Airway epithelial cell (primary cell): ENCODE measurements around a stretch of chr5.

- RAMPAGE, long total RNA, result no peak
Observed at GRCh38 chr5:53226-54257, 38.4 kb upstream of the PLEKHG4B start.

DNA sequence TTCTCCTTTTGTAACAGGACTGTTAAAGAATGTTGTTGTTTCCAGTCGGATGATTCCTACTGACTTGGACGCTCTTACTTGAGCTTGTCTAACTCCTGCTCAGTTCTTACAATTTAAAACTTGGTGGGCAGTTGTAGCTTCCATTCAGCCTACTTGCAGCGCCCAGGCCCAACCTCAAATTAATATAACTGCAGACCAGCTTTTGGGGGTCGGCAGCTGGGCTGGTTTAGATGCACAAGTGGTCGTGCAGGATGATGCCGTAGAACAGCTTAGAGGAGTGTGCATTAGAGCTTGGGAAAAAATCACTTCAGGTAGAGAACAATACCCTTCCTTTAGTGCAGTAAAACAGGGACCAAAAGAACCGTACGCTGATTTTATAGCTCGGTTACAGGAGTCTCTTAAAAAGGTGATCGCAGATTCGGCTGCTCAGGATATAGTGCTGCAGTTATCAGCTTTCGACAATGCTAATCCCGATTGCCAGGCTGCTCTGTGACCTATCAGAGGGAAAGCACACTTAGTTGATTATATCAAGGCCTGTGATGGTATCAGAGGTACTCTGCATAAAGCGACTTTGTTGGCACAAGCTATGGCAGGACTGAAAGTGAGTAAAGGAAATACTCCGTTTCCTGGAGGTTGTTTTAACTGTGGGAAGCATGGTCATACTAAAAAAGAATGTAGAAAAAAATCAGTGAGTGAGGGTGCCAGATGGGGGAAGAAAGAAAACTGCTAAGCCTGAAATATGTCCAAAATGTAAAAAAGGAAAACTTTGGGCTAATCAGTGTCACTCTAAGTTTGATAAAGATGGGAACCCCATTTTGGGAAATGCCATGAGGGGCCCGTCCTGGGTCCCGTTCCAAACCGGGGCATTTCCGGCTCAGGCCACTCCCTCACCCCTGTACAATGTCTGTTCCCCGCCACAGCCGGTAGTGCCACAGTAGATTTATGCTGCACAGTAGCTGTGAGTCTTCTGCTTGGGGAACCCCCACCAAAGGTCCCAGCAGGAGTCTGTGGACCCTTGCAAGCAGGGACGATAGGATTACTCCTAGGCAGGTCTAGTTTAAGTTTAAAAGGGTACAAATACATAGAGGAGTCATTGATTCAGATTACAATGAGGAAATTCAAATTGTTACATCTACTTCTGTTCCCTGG, 25.5 kb downstream of the SDHA start:
- RAMPAGE, long total RNA, result no peak

GRCh38 chr5:263159-263854, 8.1 kb upstream of the PDCD6 start:
- RAMPAGE, long total RNA, result no peak

DNA sequence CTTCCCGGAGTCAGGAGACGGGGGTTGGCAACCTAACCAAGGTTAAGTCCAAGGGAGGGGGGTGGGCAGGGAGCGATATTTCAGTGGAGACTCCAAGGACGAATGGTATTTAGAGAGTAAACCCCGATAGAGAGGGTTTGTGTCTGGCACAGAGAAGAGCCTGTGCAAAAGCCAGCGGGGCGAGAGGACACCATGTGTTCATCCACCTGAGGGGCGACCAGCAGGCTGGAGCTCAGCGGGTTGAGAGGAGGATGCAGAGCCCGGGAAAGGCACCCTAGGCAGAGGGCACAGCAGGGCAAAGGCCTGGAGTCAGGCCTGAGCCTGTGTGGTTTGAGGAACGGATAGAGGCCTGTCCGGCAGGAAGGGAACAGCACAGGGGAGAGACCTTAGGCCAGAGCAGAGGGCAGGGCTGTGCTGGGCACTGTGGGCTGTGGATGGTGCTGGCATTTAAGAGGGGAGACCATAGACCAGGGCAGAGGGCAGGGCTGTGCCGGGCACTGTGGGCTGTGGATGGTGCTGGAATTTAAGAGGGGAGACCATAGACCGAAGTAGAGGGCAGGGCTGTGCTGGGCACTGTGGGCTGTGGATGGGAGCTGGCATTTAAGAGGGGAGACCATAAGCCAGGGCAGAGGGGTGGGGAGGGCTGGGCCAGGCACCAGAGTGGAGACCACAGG, 8.6 kb downstream of the PDCD6 start:
- RAMPAGE, long total RNA, result no peak

DNA sequence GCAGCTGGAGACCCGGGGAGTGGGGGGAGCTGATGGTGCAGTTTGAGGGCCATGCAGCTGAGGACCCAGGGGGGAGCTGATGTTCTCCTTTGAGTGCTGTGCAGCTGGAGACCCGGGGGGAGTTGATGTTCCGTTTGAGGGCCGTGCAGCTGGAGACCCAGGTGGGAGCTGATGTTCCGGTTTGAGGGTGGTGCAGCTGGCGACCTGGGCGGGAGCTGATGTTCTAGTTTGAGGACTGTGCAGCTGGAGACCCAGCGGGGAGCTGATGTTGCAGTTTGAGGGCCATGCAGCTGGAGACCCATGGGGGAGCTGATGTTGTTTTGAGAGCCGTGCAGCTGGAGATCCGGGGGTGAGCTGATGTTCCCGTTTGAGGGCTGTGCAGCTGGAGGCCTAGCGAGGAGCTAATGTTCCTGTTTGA, 14.6 kb downstream of the PDCD6 start:
- RAMPAGE, long total RNA, result no peak

GRCh38 chr5:461783-462447, 18.9 kb downstream of the EXOC3 start:
- RAMPAGE, long total RNA, result no peak

GRCh38 chr5:690885-691475, 2.2 kb downstream of the TPPP start:
- RAMPAGE, long total RNA, result no peak

DNA sequence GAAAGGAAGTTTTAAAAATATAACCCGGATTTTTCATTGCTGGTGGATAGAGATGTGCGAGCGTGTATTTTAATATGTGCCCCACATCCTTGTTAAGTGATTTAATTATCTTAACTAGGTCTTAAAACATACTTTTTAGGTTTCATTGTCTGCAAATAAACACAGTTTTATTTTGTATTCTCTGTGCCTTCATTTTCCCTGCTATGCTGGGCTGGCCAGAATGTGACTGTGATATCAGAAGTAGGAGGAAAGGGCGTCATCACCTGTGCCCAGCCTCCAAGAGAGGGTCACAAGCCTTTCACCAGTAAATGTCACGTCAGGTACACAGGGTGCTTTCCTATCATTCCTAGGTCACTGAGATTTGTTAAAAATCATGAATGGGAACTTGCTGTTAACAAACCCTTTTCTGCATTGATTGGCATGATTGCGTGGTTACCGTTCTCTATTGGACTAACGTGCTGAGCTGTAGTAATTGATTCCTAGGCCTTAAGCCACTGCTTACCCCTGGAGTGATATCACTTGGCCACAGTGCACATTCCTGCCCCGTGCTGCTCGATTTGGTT, 14.9 kb downstream of the ZDHHC11 start:
- RAMPAGE, long total RNA, result no peak

DNA sequence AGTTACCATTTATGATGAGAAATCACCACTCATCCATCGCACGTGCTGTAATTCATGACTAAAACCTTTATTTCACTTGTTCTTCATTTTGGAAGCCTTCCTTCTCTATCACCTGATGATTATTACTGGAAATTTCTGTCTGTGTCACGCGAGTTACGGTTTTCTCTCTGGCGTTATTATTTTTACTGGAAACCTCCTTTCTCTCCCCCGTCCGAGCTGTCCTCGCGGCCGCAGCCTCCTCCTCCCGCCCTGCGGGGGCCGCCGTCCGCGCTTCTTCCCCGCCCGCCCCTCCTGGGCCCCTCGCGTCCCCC, 33.6 kb downstream of the TRIP13 start:
- RAMPAGE, long total RNA, result no peak

DNA sequence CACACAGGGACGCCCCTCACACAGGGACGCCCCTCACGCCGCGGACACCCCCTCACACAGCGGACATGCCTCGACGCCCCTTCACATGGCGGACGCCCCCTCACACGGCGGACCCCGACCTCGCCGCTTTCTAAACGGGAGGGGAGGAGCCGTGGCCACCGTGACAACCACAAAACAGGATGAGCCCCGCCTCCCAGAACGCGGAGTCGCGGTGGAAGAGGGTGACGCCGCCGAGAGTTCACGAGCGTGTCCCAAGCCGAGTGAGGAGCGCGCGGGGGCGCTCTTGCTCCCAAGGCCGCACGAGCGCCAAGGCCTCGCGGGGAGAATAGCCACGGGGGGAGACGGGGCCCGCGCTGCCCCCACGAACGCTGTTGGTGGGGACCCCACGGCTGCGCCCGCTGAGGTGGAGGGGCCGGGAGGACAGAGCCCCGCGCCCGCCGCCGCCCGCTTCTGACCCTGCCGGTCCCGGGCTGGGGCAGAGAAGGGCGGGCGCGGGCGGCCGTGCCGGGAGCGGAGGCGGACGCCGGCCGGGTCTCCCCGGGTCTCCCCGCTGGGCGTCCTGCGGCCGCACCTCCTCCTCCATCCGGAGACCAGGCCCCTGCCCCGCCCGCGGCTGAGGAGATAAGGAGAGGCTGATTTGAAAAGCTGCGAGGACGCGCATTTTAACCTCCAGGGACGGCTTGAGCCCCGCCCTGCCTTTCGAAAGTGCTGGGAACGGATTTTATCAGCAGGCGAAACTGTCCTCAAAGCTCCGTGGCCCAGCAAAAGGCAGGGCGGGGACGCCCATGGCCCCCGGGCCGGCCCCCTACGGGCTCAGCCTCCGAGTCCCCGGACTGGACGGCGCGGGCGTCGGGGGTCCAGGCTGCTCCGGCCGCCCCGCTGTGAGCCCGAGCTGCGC, 3.9 kb upstream of the NKD2 start:
- RAMPAGE, long total RNA, result no peak

DNA sequence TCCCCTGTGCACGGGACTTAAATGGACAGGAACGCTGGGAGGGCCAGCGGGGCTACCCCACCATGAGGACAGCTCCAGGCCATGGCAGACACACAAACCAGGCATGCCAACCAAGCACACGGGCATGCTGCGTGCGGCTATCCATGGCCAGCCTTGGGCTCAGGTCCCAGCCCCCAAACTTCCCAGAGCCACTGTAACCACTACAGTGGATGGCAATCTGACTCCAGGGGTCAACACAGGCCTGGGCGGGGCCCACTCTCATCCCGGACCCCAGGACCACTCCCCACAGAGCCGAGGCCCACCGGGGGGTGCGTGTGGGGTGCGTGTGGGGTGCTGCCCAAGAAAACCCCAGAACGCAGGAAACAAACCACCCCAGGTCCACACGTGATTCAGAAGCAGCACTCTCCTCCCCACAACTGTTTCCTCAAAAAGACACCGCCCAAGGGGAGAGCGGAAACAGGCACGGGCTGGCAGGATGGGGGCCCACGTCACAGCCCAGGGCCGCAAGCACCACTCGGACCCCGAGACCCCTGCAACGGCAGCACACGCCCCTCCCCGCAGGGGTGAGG, 7.4 kb downstream of the SLC12A7 start:
- RAMPAGE, long total RNA, result no peak

- RAMPAGE, long total RNA, result no peak
Observed at GRCh38 chr5:1112767-1113329, 985 bp upstream of the SLC12A7 start.

DNA sequence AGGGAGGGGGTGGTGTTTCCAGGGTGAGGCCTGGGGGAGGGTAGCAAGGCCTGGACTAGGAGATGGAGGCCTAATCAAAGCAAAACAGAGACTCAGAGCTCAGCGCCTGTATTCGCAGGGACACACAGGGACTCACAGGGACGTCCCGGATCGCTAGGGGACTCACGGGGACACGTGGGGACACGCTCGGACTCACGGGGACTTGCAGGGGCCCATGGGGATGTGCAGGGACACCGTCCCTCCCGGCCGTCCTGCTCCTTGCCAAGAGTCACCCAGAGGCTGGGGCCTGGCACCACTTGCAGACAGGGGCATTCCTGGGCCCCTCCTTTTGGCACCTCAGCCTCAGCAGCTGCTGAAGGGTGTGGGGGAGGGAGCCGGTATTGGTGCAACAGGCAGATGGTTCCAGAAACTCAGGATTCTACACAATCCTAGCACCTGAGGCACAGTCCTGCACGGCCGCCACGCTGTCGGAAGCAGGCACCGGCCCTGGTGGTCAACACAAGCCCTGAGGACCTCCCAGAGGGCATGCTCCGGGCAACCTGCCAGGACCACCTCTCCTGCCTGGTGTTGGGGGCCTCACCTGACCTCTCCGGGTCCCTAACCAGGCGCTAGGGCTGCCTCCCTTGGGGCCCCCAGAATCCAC, 19.3 kb upstream of the SLC12A7 start:
- RAMPAGE, long total RNA, result no peak

DNA sequence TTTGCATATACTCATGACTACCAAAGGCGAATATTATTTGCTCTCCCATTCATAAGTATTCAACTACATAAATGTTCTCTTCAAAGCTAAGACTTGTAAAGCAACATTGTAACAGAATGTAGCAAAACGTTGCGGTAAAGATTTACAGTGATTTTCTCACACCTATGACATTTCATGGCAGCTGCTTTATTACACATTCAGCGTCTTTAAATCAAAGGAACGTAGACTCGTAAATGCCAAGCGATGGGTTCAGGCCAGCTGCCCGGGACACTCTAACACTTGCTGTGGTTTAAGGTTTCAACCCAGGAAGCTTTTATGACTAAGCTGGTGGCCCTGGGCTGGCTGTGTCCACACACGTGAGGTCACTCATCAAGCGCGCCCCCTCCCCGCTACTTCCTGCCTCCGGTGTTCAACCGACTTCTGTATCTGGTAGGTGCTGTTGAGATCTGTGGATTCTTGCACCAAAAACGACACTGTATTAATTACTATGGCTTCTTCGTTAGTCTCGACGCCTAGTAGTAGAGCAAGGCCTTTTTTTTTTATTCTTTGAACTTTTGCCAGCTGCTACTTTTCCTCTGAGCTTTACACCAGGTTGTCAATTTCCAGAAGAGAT, 2.5 kb downstream of the SLC6A18 start:
- RAMPAGE, long total RNA, result no peak

GRCh38 chr5:1291657-1292039, 3.2 kb downstream of the TERT start:
- RAMPAGE, long total RNA, result no peak

DNA sequence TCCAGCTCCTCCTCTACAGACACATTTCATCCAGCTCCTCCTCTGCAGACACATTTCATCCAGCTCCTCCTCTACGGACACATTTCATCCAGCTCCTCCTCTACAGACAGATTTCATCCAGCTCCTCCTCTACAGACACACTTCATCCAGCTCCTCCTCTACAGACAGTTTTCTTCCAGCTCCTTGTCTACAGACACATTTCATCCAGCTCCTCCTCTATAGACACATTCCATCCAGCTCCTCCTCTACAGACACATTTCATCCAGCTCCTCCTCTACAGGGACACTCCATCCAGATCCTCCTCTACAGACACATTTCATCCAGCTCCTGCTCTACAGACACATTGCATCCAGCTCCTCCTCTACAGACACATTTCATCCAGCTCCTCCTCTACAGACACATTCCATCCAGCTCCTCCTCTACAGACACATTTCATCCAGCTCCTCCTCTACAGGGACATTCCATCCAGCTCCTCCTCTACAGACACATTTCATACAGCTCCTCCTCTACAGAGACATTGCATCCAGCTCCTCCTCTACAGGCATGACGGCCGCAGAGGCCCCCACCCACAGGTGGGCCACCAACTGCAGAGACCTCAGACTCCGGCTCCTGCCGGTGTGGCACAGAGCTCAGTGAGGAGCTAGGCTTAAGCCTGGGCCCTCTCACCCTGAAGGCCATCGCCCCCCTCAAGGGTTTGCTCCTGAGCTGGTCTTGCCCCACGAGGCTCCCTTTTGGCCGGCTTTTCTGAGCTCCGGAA, 16.2 kb downstream of the CLPTM1L start:
- RAMPAGE, long total RNA, result no peak

GRCh38 chr5:1330135-1331567, 14.2 kb downstream of the CLPTM1L start:
- RAMPAGE, long total RNA, result no peak

DNA sequence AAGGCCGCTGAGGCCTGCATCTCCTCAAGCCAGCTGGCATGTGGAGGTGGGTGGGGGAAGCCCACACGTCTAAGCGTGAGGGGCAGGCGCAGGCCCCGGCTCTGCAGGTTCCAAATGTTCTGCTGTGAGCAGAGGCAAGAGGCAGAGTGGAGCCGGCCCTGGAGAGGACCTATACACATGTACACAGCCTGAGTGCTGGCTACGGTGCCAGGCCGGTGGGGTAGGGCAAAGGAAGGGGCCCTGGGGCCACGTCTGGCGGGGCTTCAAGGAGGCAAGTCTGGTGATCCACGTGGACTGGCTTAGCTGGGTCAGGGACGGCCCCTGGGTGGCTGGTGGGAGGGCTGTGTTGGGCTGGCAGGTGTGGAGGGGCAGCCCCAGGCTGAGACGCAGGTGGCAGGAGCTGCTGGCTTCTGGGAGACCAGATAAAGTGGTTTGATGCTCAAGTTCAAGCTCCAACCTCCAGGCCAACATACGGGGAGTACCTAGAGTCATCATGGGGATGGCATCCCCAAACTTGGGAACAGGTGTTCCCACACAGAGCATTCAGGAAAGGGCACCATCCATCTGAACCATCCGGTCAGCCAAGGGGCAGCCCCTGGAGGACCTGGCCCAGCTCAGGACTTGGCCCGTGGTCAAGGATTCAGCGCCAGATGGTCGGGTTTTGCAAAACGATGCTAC, 26.3 kb downstream of the LPCAT1 start:
- RAMPAGE, long total RNA, result no peak

DNA sequence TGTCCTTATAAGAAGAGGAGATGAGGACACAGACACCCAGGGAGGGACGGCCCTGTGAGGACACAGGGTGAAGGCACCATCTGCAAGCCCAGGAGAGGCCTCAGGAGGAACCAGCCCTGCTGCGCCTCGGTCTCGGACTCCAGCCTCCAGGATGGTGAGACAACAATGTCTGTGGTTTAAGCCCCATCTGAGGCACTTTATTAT, 15.4 kb downstream of the LPCAT1 start:
- RAMPAGE, long total RNA, result no peak

DNA sequence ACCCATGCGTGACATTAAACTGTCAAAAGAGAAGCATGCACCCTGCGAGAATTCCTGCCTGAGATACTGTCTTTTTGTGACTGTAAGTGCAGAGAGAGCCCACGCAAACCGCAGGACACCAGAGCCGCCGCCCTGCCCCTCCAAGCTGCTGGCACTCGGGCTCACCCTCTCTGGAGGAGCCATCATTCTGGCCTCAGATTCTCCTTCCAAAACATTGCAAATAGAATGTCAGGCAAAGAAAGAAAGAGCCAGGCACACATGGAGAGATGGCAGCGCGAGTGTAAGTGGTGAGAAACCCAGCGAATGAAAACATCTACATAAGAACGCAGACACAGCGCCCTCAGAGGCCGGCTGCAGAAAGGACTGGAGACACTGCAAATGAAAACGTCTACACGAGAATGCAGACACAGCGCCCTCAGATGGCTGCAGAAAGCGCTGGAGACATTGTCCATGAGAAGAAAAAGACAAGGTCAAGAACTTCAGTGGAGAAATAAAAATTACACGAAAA, 117.7 kb upstream of the LPCAT1 start:
- RAMPAGE, long total RNA, result no peak